Tibial nerve (tissue), 3 donors: ENCODE data around the gene F10.

- PRO-cap = no peak
- RAMPAGE, long total RNA, 3 experiments = no peak in any of the 3 experiments
Measured at GRCh38 chr13:112057092-112057633, 9.8 kb upstream of the SOX1 start.

DNA sequence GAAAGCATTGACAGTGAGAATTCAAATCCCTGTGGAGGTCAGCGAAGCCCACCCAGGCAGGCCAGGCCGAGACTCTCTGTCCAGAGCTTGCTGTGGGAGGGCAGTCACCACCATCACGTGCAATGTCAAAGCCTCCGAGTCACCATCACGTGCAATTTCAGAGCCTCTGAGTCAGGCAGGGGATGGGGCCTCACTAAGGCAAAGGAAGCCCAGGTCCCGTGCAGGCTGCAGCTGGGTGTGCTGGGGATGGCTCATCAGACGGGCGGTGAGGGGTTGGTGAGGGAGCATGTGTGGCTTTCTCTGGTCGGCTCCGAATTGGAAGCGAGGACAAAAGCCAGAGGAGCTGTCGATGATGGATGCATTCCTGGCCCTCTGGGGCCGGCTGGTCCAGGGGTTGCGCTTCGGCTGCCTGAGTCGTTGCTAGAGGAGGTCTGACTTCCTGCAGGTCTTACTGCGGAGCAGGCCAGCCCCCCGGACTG is 18.8 kb downstream of the SPACA7 start:
- PRO-cap = no peak
- RAMPAGE, long total RNA, 3 experiments = no peak in any of the 3 experiments

DNA sequence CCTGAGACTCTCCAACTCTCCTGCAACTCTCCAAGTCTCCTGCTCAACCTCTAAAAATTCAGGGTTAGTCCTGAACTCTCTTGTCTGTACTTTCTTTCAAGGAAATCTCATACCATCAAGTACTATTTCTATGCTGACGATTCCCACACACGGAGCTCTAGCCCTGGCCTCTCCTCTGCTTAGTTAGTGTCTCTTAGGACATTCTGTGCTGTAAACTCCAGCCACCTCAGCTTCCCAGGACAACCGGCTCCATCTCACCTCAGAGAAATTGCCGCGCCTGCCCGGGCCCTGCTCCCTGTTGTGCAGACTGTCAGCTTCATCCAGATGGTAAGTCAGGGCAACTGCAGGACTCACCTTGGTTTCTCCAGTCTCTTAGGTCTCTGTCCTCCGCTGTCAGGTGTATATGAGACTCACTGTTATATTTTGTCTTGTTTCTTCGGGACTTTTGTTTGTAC is 98.7 kb downstream of the SPACA7 start:
- PRO-cap = no peak
- RAMPAGE, long total RNA, 3 experiments = no peak in any of the 3 experiments

GRCh38 chr13:112588404-112589268 is 683 bp upstream of the TUBGCP3 start:
- PRO-cap = no peak
- RAMPAGE, long total RNA, 3 experiments = no peak in any of the 3 experiments

DNA sequence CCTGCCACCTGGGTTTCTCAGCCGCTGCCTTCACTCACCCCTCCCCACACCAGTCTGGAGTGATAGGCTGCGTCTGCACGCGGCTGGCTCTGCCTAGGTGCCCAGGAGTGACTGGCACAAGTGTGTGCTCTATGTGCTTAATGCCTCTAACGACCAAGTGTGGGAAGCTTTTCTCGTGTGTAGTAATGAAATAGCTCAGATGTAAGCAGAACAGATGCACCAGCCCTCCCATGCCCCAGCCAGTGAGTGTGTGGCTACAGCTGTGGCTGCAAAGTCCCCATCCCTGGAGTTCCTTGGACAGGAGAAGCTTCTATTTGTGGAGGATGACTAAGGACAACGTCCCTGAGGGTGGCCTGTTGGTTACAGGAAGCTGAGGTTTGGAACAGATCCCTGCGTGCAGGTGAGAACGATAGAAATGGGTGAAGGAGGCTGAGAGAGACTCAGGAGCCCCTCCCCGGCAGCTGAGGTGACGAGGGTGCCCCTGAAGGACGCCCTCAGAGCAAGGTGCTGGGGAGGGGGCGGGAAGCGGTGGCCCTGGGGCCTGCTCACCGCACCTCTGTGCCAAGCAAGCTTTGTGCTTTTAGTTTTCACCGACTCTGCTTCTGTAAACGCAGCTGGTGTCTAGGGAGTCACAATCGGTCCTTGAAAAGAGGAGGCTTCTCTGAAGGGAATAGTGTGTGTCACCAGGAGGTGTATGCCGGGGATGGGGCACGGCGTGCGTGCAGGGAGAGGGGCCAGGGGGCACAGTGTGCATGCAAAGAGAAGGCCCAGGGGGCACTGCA is 35.8 kb downstream of the ATP11A start:
- PRO-cap = no peak
- RAMPAGE, long total RNA, 3 experiments = no peak in any of the 3 experiments

DNA sequence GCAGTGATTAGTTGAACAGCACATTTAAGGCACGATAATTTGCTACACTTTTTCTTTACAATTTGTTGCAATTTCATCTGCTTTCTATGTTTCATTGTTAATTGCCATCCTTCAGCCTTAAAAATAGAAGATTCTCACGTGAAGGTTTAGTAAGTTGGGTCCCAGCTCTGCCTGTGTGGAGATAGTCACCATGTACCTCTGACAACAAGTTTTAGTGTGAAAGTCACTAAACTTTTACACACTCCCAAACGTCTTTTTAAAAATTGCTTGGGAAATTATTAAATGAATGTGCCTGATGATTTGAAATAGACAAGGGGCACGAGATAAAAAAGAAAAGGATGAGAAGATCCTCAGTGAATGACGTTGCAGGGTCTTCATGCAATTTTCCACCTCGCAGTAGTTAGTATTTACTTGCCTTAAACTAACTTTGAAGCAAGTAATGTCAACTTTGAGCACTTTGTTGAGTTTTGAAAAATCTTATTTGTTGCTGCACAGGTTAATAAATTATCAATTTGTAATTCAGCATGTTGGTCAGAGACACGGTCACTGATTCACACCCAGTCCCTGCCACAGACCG is 84.7 kb upstream of the MCF2L start:
- PRO-cap = no peak
- RAMPAGE, long total RNA, 3 experiments = no peak in any of the 3 experiments

- PRO-cap = no peak
- RAMPAGE, long total RNA, 3 experiments = no peak in any of the 3 experiments
Measured at GRCh38 chr13:112887925-112888540, 81.0 kb upstream of the MCF2L start.

- PRO-cap = no peak
- RAMPAGE, long total RNA, 3 experiments = no peak in any of the 3 experiments
Measured at GRCh38 chr13:112895012-112895461, 74.0 kb upstream of the MCF2L start.

DNA sequence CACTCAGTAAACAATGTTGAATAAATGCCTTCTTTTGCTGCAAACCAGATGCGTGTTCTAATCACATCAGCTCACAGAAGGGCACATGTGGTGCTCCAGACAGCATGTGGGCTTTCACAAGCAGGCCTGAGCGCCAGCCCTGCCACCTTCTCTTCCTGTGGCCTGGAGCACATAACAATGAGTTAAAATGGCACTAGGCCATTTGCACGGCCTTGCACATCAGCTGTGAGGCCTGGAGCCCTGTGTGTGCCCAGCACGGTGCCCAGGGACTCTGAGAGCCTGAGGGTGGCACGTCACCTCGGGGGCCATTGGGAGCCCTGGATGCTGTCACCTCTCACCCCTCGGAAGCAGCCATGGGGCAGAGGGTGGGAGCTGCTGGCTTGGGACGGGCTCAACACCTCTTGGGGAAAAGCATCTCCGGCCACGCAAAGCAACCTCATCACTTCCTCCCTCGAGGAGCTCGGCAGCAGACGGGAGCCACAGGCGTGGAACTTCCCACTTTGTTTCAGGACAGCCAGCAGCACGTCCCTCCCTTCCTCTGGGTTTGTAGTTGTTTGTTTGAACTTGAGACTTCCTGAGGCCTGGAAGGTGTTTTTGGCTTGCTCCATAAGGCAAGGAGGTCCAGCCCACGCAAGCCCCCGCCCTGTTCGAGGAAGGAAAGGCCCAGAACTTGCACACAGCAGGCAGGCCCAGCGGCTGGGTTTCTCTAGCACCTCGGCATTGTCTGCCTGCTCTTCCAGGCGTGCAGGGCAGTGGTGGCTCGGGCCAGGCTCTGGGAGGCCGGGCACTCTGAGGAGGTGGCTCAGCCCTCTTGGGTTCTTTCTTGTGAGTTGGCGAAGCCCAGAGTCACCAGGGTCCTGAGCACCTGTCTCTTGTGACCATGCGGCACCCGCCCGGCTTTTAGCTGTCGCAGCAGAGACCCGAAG is 9.9 kb downstream of the MCF2L start:
- PRO-cap = no peak
- RAMPAGE, long total RNA, 3 experiments = start-site peak on the plus strand in 2 of 3 experiments, centred at positions 683 to 699 of the sequence, 29 to 49 reads per replicate

GRCh38 chr13:112983332-112984111 is 14.5 kb downstream of the MCF2L start:
- PRO-cap = no peak
- RAMPAGE, long total RNA, 3 experiments = no peak in any of the 3 experiments

GRCh38 chr13:113009679-113010205 is 40.7 kb downstream of the MCF2L start:
- PRO-cap = no peak
- RAMPAGE, long total RNA, 3 experiments = no peak in any of the 3 experiments

DNA sequence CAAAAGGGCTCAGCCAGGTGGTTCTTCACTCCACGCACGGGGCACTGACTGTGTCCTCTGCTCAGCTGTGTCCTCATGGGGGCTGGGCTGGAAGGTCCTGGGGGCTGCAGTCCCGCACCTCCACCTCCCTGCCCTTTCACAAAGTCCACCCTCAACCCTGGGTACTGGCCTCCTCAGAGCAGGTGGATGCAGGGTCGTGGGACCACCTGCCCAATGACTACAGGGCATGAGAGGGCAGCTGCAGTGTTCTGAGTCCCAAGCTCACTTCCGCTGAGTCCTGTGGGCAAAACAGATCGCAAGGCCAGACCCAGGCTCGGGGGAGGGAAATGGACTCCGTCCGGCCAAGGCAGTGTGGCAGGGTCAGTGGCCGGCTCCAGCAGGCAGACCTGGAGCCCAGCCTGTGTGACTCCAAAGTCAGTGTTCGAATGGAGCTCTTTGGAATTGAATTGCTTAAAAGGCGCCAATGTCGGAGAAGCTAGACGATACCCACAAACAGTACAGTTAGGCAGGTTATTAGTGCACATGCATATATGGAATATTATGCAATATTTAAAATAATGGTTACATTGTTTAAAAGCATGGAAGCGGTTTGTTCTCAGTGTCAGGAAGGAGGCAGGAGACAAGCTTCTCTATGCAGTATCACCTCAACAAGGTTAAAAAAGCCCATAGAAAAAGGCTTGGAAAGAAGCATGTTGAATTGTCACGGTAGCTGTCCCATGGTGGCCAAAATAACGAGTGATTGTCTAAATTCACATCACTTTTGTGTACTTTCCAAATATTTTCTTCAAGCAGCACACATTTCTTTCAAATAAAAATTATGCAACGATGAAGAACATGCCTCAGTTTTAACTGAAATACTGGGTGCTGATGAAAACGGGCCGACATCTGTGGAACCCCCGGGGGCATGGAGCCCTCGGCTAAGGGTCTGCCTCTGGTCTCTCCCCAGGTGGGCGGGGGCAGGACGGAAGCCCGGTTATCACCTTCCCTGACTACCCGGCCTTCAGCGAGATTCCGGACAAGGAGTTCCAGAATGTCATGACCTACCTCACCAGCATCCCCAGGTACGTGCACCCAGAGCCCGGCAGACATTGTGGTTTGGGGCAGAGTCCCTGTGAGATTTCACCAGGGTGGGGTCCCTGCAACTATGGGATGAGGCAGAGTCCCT is 55.1 kb downstream of the MCF2L start:
- PRO-cap = no peak
- RAMPAGE, long total RNA, 3 experiments = no peak in any of the 3 experiments

DNA sequence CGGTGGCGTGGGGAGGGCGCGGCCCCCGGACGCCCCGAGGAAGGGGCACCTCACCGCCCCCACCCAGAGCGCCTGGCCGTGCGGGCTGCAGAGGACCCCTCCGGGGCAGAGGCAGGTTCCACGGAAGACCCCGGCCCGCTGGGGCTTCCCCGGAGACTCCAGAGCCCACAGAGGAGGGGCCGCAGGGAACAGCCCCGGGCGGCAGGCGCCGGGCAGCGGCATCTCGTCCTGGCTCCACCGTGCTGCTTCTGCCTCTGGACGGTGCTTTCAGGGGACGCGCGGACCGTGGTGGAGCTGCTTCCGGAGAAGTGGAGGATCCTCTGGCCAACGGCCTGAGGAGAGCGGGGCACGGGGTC is 8.7 kb upstream of the F7 start:
- PRO-cap = no peak
- RAMPAGE, long total RNA, 3 experiments = no peak in any of the 3 experiments

DNA sequence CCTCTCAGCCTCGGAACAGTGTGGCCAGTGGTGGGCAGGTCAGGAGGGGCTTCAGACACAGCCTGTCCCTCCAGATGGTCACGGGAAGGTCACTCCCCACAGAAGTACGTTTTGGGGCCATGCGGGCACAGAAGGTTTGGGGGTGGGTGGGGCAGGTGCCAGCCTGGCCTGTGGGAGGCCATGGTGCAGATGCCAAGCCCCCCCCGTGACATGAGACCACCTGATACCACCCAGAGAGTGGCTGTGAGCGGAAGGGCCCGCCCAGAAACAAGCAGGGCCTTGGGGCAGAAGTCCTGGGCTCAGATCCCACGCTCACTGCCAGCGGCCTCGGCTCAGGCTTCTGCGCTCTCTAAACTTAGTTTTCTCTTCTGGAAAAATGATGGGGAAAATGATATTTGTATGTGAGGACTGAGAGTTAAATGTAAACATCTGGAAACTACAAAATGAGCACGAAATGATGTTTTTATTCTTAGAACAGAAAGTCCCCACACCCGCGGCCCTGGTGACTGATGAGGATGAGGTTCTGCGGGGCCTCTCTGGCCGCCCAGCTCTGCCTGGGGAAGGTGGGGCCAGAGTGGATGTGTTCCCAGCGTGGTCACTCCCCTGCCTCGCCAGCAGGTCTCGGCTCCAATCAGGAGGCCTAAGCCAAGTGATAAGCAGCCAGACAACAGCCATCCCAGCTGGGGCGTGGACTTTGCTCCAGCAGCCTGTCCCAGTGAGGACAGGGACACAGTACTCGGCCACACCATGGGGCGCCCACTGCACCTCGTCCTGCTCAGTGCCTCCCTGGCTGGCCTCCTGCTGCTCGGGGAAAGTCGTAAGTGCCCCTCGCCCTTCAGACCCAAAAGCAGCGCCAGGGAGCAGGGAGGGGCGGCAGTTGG is at the start of gene F10:
Gene F10, plus strand, starts transcription at position 691 of the 881 bp plus-strand sequence.
- PRO-cap = bidirectional peak, plus-strand start at position 705 of the sequence, minus-strand start at position 552 of the sequence
- RAMPAGE, long total RNA, 3 experiments = start-site peak on the plus strand in 3 of 3 experiments, centred at positions 709 to 716 of the sequence, 40 to 76 reads per replicate

- PRO-cap = no peak
- RAMPAGE, long total RNA, 3 experiments = no peak in any of the 3 experiments
Measured at GRCh38 chr13:113185037-113185481, 23.4 kb downstream of the PCID2 start.

- PRO-cap = no peak
- RAMPAGE, long total RNA, 3 experiments = no peak in any of the 3 experiments
Measured at GRCh38 chr13:113188499-113189327, 19.8 kb downstream of the PCID2 start.

GRCh38 chr13:113208001-113208540 is 398 bp downstream of the PCID2 start:
- PRO-cap = no peak
- RAMPAGE, long total RNA, 3 experiments = no peak in any of the 3 experiments

GRCh38 chr13:113239062-113239765 is 29.8 kb downstream of the CUL4A start:
- PRO-cap = no peak
- RAMPAGE, long total RNA, 3 experiments = start-site peak on the plus strand in 2 of 3 experiments, at chr13:113239448-113239505 at its widest, 29 to 65 reads per replicate

DNA sequence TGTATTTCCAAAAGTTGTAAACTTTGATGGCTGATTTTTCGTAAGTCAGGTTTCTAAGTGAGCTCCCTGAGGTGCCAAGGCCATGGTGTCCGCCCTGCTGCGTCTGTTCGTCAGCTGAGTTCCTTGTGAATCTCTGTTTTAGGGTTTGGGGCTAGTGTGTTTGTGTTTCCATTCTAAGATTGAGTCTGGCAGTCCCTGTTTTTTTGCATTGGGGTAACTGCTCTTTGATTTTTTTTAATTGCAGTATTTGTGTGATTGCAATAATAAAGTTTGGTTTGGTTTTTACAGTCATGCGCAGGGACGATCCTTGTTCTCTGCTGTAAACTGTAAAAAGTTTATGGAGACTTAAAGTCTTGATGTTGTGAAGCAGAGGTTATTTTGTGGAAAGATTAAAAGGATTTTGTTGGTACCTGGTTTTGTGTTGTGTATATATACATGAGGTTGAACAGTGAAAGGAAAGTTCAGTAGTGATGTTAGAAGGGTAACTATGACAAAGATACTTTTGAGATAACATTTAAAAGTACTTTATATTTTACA is 32.8 kb upstream of the LAMP1 start:
- PRO-cap = no peak
- RAMPAGE, long total RNA, 3 experiments = no peak in any of the 3 experiments

DNA sequence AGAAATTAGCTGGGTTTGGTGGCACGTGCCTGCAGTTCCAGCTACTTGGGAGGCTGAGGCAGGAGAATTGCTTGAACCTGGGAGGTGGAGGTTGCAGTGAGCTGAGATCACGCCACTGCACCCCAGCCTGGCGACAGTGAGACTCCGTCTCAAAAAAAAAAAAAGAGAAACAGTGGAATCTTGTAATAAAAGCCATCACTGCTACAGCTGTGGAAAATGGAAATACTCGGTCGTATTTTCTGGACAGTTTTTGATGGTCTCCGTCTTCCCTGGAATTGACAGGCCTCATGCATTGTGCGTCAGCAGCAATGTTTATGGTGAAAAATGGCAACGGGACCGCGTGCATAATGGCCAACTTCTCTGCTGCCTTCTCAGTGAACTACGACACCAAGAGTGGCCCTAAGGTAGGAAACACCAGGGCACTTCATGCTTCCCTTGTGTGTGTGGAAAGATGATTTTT is 9.2 kb downstream of the LAMP1 start:
- PRO-cap = no peak
- RAMPAGE, long total RNA, 3 experiments = no peak in any of the 3 experiments